Subcutaneous adipose tissue (tissue), 3 donors: ENCODE results near the gene ATAD3C.

- PRO-cap, result no peak
- RAMPAGE, long total RNA, 3 experiments, result no peak in any of the 3 experiments
Observed at GRCh38 chr1:605367-605727, 81.1 kb downstream of the OR4F16 start.

GRCh38 chr1:826613-826770, 97.2 kb upstream of the SAMD11 start:
- PRO-cap, result no peak
- RAMPAGE, long total RNA, 3 experiments, result no peak in any of the 3 experiments

- PRO-cap, result no peak
- RAMPAGE, long total RNA, 3 experiments, result no peak in any of the 3 experiments
Observed at GRCh38 chr1:858593-859125, 65.1 kb upstream of the SAMD11 start.

DNA sequence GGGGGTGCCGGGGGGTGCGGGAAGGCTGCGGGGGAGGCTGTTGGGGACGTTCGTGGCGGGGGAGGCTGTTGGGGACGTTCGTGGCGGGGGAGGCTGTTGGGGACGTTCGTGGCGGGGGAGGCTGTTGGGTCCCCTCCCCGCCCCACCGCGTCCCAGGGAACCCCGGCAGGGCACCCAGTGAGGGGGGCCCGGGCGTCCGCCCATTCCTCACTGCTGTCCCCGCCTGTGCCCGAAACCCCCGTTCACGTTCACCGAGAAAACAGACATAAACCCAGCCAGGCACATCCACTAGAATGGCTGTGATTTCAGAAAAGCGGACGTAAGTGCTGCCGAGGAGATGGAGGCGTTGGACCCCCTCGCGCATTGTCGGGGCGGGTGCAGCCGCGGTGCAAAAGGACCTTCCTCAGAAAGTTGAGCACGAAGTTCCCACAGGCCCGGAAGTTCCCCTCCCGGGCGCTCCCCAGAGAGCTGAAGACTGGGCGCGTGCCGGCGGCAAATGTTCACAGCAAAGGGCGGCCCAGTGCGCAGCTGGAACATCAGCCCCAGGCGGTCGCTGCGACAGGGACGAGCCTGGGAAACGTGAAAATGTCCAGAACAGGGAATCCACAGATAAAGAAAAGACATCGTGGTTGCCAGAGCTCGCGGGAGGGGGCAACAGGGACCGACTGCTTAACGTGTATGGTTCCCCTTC, 18.6 kb upstream of the SAMD11 start:
- PRO-cap, result bidirectional peak, plus-strand start at position 499 of the sequence, minus-strand start at position 443 of the sequence
- RAMPAGE, long total RNA, 3 experiments, result no peak in any of the 3 experiments

GRCh38 chr1:942783-943756, 16.0 kb downstream of the NOC2L start:
- PRO-cap, result no peak
- RAMPAGE, long total RNA, 3 experiments, result no peak in any of the 3 experiments

GRCh38 chr1:1058209-1058813, 15.8 kb downstream of the RNF223 start:
- PRO-cap, result no peak
- RAMPAGE, long total RNA, 3 experiments, result no peak in any of the 3 experiments

GRCh38 chr1:1115063-1115615, 750 bp downstream of the C1orf159 start:
- PRO-cap, result no peak
- RAMPAGE, long total RNA, 3 experiments, result no peak in any of the 3 experiments

- PRO-cap, result no peak
- RAMPAGE, long total RNA, 3 experiments, result no peak in any of the 3 experiments
Observed at GRCh38 chr1:1171509-1172649, 1.8 kb upstream of the TTLL10 start.

- PRO-cap, result unidirectional peak, minus-strand start at chr1:1189222
- RAMPAGE, long total RNA, 3 experiments, result no peak in any of the 3 experiments
Observed at GRCh38 chr1:1189012-1189458, 15.4 kb downstream of the TTLL10 start.

DNA sequence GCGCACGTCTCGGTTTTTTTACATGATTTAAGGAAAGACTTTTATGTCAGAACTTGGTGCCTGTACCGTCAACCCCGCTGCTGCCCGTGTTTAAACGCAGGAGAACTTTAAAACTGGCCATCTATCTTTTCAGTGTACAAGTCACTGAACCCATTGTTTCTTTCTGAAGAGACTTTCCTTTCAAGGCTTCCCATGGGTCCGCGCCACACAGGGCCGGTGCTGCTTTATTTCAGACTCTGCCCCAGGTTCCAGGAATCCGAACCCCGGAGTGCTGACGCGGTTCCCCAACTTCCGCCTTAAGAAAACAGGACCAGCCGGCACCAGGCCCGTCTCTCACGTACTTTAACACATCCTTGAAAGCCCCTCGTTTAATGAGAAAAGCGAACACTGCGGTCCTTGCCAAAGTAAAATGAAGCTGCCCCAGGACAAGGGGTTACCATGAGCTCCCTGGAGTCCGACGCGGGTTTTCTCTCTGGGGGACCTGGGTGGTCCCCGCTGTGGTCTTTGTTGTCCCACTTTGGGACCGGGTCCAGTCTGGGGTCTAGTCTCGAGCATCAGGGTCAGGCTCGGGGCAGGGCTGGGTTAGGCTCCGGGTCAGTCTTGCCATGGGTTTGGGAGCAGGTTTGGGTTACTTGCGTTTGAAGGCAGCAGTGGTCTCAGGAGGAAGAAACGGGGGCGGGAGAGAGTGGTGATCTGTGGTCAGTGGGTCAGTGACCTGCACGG, 1.9 kb downstream of the B3GALT6 start:
- PRO-cap, result no peak
- RAMPAGE, long total RNA, 3 experiments, result no peak in any of the 3 experiments

DNA sequence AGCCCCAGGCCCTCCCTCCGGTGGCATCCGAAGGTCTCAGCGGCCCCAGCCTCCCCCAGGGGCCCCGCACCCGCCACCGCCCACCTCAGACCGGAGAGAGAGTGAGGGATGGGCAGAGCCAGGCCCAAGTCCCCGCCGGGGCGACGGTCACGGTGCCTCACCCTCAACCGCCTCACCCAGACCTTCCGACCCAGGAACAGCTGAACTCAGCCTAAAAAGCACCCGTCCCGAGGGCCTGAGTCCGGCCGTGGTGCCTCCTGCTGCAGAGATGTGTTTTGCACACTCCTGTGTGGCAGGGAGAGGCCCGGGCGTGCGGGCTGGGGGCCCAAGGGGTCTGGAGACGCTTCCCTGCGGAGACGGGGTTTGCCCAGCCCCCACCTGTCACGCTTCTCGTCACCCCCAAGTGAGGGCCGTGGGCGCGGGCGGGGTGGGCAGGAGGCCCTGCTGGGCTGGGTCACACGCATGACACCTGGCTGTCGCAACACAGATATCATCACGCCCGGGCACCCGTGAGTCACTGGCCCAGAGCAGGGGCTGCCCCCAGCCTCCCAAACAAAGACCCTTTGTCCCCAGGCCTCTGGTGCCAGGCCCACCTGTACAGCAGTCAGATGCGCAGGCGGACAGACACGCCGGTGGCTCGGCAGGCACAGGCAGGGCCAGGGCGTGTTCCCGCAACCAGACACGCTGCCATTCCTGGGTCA, 5.8 kb downstream of the B3GALT6 start:
- PRO-cap, result no peak
- RAMPAGE, long total RNA, 3 experiments, result no peak in any of the 3 experiments

- PRO-cap, result no peak
- RAMPAGE, long total RNA, 3 experiments, result no peak in any of the 3 experiments
Observed at GRCh38 chr1:1240511-1241254, 5.8 kb downstream of the C1QTNF12 start.

GRCh38 chr1:1300388-1301066, 7.2 kb downstream of the ACAP3 start:
- PRO-cap, result no peak
- RAMPAGE, long total RNA, 3 experiments, result no peak in any of the 3 experiments

DNA sequence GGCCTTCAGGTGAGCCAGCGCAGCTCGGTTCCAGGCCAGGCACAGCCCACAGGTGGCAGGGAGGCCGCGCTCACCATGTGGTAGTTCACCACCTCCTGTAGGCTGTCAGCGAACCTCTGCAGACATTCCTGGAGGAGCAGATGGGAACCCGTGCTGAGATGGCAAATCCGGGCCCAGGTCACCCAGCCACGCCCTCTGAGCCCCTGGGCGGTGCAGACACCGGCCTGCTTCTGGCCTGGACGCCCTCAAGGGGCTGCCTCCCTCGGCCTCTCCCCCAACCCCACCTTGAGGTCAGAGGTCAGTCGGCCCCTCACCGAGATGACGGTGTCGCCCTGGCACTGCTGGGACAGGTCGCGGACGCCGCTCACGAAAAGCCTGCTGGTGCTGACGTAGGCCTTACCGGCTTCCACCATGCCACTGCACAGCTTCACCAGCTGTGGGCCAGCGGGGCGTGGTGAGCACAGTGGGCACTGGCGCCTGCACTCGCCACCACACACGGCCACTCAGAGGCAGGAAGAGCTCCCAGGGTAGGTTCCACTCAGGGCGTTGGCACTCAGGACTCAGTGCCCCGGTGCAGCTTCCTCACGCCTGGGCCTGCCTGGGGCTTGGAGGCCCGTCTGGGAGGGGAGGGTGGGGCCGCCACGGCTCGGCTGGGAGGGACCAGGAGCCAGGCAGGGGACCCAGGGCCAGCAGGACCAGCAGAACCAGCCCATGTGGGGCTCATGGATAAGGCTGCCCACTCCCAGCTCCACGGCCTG, 4.7 kb downstream of the ACAP3 start:
- PRO-cap, result no peak
- RAMPAGE, long total RNA, 3 experiments, result no peak in any of the 3 experiments

DNA sequence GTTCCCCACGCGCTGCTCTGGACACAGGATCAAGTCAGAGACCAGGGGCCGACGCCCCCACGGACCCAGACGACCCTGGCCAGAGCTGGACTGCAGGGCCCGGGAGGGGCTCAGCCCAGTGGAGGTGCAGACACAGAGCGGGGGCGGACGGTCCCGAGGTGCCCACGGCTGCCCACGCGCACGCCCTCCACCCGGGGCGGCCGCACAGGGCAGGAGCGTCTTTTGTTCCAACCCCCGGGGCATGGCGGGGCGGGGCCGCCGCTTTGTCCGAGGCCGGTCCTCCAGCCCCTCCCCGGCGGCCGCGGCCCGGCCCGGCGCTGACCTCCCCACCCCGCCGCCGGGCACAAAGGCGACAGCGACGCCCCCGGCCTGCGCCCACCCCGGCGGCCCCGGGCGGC, 364 bp downstream of the ACAP3 start:
- PRO-cap, result no peak
- RAMPAGE, long total RNA, 3 experiments, result no peak in any of the 3 experiments

DNA sequence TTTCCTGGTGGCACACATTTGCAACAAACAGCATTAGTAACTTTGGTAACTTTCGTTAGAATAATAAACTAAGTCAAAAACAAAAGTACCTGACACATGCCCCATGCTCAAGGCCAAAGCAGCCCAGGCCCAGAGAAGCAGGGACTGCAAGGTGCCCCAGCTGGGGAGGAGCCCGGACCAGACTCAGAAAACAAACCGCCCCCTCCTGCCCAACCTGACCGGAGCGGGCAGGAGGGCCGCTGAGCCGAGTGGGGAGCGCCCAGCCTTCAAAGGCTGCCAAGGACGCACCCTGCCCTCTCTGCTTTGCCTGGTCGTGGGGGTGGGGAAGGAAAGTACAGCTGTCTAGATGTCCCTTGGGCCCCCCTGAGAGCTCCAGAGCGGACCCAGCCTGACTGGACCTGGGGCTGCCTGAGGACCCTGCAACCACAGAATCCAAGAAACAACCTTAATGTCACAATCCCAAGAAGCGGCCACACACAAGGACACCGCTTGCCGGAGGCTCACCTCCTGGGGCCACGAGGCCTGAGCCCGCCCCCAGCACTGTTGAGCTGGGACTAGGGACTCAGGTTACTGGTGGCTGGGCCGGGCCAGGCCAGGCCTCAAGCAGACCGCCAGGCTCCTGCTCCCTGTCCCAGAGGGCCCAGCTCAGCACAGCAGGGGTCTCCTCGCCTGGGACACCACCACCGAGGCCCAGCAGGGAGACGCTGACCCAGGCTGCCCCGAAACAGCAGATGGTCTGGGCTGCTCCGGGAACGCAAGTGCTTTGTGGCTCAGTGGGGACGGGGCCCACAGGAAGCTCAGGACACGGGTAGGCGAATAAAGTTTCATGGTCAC, 1.5 kb downstream of the DVL1 start:
- PRO-cap, result no peak
- RAMPAGE, long total RNA, 3 experiments, result no peak in any of the 3 experiments

DNA sequence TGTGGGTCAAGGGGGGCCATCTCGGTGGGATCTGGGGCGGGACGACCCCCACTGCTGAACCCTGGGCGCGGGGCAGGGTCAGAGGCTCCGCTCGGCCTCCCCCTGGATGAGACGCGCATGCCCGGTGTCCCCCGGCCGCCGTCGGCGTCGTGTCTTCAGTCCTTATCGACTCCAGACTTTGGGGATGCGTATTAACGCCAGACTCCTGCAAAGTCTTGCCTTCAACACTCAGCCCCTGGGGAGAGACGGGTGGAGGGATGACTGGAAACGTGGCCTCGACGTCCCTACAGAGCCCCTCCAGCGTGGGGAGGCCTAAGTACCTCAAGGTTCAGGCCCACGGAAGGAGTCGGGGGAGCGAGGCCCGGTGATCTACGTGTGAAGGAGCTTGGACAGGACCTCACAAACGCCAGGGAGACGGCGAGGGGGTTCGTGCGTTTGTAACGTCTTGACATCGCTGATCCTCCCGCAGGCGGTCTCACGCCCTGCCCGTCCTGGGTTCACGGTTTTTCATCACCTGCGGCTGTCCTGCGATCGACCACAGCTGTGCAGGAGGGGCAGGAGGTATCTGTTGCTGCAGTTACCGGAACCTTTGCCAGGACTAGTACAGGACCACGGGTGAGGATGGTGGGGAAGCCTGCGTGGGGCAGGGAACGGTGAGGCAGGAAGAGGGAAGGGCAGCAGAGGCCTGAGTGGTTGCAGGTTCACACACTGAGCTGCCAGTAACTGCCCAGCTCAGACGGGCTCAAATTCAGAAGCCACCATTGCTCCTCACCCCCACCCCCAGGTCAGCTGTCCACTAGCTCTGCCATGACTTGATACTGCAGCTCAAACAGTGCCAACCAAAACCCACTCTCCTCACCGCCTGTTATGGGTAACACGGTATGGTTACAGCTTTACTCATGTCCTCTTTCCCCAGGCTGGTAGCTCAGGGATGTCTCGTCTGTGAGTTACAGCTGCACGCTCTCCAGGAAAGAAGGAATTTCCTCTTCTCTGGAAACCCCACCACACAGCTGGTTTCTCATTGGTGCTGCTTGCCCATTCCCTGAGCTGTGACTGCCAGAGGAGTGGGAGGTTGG, 892 bp upstream of the CCNL2 start:
- PRO-cap, result no peak
- RAMPAGE, long total RNA, 3 experiments, result no peak in any of the 3 experiments

GRCh38 chr1:1409828-1410212, 2.7 kb upstream of the MRPL20 start:
- PRO-cap, result no peak
- RAMPAGE, long total RNA, 3 experiments, result no peak in any of the 3 experiments

GRCh38 chr1:1418687-1419631, 2.1 kb downstream of the ANKRD65 start:
- PRO-cap, result no peak
- RAMPAGE, long total RNA, 3 experiments, result start-site peak on the minus strand in 1 of 3 experiments, at chr1:1419302-1419378 at its widest, 7 reads per replicate

DNA sequence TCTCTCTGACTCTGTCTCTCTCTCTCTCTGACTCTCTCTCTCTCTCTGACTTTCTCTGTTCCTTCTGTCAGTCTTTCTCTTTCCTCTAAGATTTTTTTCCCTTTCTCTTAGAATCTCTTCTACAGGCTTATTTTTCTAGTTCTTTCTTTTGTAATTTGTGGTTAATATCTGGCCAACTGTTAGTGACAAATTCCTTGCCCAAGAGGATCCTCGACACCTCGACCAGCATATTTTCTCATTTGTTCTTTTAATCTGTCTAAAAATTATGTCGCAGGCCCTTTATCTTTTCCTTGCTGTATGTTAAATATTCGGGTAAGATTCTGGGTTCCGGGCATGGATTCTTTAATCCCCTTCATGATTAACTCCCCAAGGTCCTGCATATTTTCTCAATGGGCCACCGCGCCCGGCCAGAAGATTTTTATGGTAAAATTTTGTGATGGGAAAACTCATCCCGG, at the start of gene ATAD3C:
Gene ATAD3C (plus strand): TSS at position 351 of the 455 bp plus-strand sequence.
- PRO-cap, result no peak
- RAMPAGE, long total RNA, 3 experiments, result no peak in any of the 3 experiments